Gastrocnemius medialis (tissue), 3 donors: ENCODE data around the gene ABHD17C.

DNA sequence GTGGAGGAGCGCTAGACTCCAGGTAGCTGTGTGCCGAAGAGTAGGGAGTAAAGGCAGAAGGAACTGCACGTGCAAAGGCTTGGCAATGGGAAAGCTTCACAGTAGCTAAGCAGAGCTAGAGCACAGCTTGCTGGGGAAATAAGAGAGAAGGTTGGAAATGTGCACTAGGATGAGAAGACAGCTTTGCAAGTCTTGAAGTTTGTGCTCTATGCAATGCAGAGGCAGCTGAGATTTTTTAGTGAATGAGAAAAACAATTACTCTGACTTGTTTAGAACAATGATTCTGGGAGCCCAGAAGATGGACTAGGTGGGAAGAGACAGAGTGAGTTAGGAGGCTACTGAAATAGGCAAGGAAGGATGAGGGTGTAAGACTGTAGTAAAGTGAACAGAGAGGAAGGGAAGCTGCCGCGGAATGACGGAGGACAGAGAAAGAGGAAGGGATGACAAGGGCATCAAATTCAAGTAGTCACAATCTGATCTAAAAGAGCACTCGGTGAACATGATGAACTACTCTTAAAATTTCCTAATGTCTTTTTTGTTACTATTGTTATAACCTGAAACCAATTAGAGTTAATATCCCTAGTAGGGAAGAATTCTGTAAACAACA, 12.5 kb upstream of the CHRNA5 start:
- PRO-cap = no peak
- RAMPAGE, long total RNA, 3 experiments = no peak in any of the 3 experiments

DNA sequence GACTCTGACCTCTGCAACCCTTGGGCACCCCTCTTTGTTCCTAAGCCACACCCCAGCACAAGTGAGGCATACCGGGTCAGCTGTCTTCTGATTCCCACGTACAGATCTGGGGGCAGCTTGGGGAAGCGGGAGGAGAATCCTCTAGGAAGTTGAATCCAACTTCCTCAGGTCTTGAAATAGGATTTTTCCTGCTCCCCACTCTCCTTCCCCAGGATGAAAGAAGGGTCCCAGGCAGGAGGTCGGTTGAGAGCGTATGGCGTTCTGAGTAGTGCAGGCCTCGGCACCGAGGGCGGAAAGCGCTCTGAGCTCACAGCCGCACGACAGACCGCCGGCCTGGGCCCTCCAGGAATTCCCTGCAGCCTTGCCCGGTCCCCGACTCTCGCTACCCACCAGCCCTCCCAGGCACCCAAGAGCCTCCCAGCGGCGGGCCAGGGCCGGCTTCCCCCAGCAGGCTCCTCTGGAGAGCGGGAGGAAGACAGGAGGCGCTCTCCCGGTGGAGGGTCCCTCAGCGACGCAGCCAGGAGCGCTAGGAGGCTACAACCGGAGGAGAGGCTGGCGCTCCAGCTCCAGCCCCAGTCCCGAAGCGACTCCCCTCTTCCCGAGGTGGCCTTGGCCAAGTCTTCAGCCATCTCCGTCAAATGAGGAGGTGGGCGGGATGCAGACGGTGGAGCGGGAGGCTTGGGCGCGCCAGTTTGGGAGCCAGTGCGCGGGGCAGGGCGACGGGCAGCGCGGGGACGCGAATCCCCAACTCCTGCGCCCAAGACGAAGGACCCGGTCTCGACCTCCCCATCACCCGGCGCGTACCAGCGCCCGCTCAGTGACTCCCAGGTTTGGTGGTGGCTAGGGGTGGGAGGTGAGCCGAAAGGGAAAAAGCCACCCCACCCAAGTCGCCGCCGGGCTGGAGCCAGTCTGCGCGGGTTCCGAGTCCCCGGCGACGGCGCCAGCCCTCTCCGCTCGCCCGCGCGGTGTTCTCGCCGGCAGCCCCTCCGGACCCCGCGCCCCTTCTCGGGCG, 825 bp downstream of the CHRNA3 start:
- PRO-cap = no peak
- RAMPAGE, long total RNA, 3 experiments = no peak in any of the 3 experiments

DNA sequence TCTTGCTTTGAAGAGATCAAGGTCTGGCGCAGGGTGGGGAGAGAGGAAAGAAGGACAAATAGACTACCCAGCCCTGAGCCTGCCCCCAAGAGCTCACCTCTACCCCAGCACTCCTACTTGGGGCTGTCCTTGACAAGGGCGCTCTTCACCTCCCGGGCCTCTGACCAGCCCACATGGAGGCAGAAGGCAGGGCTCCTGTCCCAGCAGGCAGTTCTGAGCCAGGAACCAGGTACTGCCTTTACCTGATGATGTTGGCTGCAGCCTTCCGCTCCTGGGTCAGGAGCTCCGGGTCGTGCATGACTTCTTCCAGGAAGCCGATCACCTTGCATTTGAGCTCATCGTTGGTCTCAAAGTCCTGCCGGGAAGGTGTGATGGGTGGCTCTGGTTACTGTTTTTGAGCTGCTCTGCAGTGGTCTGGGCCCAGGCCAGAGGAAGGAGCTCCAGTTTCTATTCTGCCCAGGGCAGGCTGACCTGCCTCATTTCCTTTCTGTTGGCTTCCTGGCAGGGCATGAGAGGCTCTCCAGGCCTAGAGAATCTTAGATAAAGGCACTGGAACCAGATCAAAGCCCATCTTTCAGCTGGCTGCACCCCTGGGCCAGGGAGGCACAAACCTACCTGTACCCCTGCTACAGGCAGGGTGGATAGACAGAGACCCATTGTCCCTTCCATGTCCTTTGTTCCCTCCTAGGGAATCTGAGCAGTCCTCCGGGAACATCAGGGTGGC, 53.2 kb upstream of the CTSH start:
- PRO-cap = no peak
- RAMPAGE, long total RNA, 3 experiments = no peak in any of the 3 experiments

DNA sequence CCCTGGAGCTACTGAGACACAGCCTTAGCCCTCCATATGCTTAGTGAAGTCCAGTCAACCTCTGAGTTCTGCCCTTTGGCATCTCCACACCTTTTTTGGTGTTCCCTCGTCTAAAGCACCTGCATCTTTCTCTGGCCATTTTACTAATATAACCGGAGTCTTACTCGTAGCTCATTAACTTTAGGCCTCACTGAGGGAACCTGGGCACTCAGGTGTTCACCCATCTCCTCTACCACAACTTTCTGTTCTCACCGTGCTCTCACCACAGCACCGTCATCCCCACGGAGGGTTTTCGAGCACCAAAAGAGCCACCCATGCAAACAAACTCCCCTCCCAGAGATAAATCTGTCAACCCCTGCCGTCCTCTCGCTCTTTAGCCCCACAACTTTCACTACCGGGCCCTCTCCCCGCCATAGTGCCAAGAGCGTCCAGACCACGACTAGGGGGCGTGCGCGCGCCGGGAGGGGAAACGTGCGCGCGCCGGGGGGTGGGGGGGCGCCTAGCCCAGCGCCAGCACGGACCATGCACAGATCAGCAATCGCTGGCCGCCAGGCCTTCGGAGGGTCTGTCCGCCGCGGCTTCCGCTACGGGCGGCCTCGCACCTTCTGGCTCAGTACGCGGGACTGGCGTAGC, 428 bp downstream of the MTHFS start:
- PRO-cap = bidirectional peak, plus-strand start at position 541 of the sequence, minus-strand start at position 441 of the sequence
- RAMPAGE, long total RNA, 3 experiments = no peak in any of the 3 experiments

GRCh38 chr15:79897776-79898111, 930 bp upstream of the MTHFS start:
- PRO-cap = no peak
- RAMPAGE, long total RNA, 3 experiments = no peak in any of the 3 experiments

GRCh38 chr15:80041224-80041423, 18.4 kb upstream of the ZFAND6 start:
- PRO-cap = no peak
- RAMPAGE, long total RNA, 3 experiments = no peak in any of the 3 experiments

DNA sequence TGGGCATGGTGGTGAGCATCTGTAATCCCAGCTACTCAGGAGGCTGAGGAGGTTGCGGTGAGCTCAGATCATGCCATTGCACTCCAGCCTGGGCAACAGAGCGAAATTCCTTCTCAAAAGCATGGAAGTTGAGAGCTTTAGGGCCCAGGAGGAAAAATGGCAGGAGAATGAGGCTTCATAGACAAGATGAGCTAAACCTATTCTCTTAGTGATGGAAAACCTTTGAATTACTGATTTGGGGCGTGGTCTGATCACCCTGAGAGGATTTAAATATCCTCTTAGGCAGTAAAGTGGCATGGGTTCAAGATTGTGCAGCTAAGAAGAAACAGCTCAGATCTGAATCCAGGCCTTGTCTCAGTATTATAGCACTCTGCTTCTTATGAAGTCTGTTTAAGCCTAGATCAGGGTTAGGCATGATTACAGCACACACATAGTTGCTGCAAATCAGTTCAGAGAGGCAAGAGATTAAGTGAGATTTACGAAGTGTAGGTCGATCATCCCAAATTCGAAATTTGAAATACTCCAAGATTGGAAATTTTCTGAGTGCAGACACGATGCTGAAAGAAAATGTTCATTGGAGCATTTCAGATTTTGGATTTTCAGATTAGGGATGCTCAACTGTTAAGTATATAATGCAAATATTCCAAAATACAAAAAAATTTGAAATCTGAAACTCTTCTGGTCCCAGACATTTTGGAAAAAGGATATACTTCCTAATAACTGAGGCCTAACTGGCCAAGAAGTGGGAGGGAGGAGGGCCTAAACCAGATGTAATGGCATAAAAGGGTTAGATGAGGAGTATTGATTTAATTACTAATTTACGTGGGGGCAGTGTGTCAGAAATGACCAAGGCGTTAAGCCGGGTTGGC, 24.5 kb downstream of the ZFAND6 start:
- PRO-cap = no peak
- RAMPAGE, long total RNA, 3 experiments = no peak in any of the 3 experiments

- PRO-cap = no peak
- RAMPAGE, long total RNA, 3 experiments = no peak in any of the 3 experiments
Observed at GRCh38 chr15:80093462-80094453, 34.3 kb downstream of the ZFAND6 start.

GRCh38 chr15:80250806-80251373, 1.1 kb downstream of the CTXND1 start:
- PRO-cap = no peak
- RAMPAGE, long total RNA, 3 experiments = no peak in any of the 3 experiments

DNA sequence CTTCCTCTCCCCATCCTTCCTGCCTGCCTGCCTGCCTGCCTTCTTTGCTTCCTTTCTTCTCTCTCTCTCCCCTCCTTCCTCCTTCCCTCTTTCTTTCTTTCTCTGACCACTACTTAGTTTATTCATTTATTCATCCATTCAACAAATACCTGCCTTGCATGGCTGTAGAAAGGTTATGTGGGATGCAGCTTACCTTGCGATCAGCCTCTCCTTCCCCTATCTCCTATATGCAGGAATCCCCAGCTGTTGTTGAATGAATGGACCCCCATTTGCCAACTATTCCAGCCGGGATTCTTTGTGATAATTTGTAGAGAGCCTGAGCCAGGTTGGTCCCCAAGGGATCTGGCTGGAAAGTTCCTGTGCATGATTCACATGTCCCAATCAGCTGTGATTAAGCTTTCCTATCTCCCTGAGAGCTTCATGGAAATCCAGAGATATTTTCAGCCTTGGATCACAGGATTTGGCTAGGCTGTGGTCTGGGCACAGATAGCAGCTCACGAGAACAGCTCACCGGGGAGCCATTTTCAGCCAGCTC, 76.6 kb downstream of the ARNT2 start:
- PRO-cap = no peak
- RAMPAGE, long total RNA, 3 experiments = no peak in any of the 3 experiments

GRCh38 chr15:80694764-80695491, at the start of gene ABHD17C:
ABHD17C (plus strand) TSS chr15:80695310.
- PRO-cap = unidirectional peak, minus-strand start at chr15:80695269
- RAMPAGE, long total RNA, 3 experiments = no peak in any of the 3 experiments

DNA sequence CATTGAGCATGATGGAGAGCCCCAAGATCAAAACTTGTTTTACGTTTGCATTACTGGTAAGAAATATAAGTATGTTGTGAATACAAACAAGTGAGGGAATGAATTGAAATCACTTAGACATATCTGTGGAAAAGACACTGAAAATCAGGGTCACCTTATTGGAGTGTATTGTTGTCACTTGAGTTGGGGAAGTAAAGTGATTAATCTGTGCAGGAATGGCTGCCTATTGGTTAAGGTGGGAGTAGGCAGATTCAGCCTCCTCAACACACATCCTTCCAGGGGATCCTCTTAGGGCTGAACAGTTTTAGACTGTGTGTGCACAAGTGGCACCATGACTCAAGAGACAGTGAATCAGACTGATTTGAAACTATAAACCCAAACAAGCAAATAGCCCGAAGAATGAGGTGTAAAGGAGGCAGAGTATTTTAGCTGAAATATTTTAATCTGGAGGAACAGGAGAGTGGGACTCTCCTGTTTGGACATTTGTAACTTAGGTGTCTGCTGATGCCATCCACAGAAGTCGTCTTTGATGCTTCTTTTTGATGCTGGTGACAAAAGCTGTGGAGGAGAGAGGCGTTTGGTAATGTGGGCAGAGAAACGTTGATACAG, 4.9 kb downstream of the ABHD17C start:
- PRO-cap = no peak
- RAMPAGE, long total RNA, 3 experiments = no peak in any of the 3 experiments

DNA sequence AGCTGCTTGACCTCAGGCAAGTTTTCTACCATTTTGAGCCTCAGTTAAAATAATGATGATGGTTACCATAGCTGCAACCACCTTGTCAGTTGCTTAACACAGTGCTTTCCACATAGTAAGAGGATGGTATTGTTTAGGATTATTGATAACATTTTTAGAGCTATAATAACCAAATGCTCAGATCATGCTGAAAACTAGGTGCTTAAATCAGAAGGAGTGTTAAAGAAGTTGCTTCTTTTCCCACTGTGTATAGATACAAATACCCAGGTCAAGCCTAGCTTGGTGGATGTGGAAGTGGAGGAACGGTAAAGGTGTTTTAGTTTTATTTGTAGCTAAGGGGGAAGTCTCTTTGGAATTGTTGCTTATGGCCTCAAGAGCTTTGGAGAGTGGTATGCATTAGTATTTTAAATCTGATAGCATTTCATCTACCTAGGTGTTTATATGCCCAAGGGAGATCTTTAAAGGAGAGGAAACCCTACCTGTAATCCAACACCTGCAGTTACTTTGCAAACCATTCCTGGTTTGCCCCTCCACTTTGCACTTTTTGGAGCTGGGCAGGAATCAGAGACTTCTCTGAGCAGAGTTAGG, 10.4 kb downstream of the ABHD17C start:
- PRO-cap = no peak
- RAMPAGE, long total RNA, 3 experiments = no peak in any of the 3 experiments

DNA sequence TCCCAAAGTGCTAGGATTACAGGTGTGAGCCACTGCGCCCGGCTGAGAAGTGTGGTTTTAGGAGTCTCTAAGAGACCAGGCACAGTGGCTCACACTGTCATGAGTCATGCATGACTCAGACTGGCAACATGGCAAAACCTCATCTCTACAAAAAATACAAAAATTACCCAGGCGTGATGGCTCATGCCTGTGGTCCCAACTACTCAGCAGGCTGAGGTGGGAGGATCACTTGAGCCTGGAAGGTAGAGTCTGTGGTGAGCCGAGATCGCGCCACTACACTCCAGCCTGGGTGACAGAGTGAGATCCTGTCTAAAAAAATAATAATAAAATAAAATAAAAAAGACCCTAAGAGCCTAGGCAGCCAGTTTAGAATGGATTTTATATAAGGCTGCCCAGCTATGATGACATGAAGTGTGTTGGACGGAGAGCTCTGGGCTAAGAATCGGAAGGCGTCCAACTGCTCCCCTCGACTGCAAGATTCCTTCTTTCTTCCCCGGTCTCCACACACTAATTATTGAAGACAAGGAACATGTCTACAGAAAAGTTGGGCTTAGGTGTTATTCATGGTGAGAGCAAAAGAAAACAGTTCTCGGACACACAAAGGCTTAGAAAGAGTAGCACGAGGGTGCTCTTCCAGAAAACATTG, 33.6 kb downstream of the MESD start:
- PRO-cap = no peak
- RAMPAGE, long total RNA, 3 experiments = no peak in any of the 3 experiments

DNA sequence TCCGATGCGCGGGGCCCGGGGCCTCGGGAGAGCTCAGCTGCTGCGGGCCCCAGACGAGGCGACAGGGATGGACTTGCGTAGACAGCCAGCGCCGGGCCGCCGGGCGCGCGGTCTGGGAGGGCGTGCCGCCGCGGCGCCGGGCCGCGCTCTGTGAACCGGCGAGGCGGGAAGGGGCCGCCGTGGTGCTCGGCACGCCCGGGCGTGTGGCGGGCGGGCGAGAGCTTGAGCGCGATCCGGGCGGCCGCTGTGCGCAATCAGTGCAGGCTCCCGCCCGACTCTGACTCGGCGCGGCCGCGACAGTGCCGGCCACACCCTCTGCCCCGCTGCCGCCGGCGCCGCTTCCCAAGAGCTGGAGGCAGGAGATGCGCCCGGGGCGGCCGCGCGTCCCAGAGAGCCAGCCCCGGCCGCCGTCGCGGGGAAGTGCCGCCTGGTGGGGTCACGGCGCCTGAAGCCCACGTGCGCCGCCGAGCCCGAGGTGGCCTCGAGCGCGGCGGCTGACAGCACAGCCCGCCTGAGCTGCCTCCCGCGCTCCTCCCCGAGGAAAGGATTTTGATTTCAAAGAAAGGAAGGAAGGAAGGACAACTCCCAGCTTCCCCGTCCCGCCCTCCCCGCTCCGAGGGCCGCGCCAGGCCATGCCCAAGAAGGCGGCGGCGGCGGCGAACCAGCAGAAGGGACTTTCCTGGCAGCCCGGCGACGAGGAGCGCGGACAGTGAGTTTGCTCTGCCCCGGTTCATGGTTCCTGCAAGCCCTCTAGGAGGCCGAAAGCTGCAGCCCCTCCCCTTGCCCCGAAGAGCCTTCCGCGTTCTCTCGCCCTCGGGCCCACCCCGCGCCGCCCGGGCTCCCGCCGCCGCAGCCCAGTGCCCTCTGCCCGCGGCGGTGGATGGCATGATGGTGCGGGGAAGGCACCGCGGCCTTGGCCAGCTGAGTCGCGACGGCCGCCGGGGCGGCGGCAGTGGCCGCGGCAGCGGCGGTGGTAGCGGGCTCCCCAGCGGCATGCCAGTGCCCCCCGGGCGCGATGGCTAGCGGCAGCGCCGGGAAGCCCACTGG, 857 bp downstream of the TLNRD1 start:
- PRO-cap = bidirectional peak, plus-strand start at position 347 of the sequence, minus-strand start at position 279 of the sequence; bidirectional peak, plus-strand start at position 667 of the sequence, minus-strand start at position 422 of the sequence; unidirectional peak, minus-strand start at position 722 of the sequence
- RAMPAGE, long total RNA, 3 experiments = no peak in any of the 3 experiments

DNA sequence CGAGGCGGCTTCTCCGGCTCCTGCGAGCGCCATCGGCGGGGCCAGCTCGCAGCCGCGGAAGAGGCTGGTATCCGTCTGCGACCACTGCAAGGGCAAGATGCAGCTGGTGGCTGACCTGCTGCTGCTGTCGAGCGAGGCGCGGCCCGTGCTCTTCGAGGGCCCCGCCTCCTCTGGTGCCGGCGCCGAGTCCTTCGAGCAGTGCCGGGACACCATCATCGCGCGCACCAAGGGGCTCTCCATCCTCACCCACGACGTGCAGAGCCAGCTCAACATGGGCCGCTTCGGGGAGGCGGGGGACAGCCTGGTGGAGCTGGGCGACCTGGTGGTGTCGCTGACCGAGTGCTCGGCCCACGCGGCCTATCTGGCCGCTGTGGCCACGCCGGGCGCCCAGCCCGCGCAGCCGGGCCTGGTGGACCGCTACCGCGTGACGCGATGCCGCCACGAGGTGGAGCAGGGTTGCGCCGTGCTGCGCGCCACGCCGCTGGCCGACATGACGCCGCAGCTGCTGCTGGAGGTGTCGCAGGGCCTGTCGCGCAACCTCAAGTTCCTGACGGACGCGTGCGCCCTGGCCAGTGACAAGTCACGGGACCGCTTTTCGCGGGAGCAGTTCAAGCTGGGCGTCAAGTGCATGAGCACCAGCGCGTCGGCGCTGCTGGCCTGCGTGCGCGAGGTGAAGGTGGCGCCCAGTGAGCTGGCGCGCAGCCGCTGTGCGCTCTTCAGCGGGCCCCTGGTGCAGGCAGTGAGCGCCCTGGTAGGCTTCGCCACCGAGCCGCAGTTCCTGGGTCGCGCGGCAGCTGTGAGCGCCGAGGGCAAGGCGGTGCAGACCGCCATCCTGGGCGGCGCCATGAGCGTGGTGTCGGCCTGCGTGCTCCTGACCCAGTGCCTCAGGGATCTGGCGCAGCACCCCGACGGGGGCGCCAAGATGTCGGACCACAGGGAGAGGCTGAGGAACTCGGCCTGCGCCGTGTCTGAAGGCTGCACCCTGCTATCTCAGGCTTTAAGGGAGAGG, 1.9 kb downstream of the TLNRD1 start:
- PRO-cap = no peak
- RAMPAGE, long total RNA, 3 experiments = no peak in any of the 3 experiments

DNA sequence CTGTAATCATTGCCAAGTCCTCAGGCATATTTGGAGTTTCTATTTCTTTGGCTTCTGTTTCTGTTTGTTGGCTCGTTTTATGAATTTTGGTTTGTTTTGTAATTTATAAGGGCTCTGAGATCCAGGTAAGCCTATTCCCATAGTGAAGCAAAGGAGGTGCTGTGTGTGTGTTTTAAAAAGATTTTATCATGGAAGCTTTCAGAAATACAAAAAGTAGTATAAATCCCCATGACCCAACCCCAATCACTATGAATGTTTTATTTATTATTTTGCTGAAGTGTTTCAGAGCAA, 32.2 kb downstream of the TLNRD1 start:
- PRO-cap = no peak
- RAMPAGE, long total RNA, 3 experiments = no peak in any of the 3 experiments

DNA sequence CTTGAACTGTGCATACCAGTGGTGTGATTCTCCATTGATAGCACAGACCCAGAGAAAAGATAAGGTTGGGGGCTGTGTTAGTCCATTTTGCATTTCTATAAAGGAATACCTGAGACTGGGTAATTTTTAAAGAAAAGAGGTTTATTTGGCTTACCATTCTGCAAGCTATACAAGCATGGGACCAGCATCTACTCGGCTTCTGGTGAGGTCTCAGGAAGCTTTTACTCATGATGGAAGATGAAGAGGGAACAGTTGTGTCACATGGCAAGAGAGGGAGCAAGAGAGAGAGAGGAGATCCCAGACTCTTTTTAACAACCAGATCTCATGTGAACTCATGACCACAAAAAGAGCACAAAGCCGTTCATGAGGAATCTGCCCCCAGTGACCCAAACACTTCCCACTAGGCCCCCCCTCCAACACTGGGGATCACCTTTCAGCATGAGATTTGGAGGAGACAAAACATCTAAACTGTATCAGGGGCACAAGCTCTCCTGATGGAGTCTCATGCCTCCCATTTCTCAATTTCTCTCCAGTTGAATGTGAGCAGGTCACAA, 38.5 kb downstream of the IL16 start:
- PRO-cap = no peak
- RAMPAGE, long total RNA, 3 experiments = no peak in any of the 3 experiments

DNA sequence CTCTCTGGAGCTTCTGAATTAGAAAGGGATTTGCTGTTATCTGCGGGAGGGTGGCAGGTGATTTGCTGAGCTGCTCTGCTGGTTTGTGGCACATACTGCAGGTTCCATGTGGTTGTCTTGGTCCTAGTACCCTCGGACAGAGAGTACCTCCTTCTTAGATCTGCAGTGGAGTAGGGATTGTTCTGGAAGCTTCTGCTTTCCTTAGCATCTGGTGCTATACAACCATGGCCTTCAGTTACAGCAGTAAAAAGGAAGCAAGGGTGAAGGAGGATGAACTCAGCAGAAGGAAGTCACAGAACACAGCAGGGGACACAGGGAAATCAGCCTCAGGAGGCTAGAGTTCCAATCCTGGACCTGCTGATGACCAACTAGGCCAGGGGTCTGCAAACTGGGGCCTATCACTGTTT, 39.6 kb downstream of the STARD5 start:
- PRO-cap = no peak
- RAMPAGE, long total RNA, 3 experiments = no peak in any of the 3 experiments

GRCh38 chr15:81299231-81299467, 24.8 kb downstream of the STARD5 start:
- PRO-cap = no peak
- RAMPAGE, long total RNA, 3 experiments = no peak in any of the 3 experiments